Bronchus fibroblast of lung (primary cell): ENCODE results near the gene AGAP4.

- RAMPAGE, long total RNA = no peak
Observed at GRCh38 chr10:43689523-43689954, 40.9 kb upstream of the ZNF32 start.

DNA sequence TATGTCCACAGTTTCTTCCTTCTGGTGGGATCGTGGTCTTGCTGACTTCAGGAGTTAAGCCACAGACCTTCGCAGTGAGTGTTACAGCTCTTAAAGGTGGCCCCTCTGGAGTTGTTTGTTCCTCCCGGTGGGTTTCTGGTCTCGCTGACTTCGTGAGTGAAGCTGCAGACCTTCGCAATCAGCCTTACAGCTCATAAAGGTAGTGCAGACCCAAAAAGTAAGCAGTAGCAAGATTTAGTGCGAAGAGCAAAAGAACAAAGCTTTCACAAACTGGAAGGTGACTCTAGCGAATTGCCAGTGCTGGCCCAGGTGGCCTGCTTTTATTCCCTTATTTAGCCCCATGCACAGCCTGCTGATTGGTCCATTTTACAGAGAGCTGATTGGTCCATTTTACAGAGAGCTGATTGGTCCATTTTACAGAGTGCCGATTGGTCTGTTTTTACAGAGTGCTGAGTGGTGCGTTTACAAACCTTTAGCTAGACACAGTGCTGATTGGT lies 111.0 kb upstream of the ZNF32 start:
- RAMPAGE, long total RNA = no peak

- RAMPAGE, long total RNA = no peak
Observed at GRCh38 chr10:43863826-43864654, 215.4 kb upstream of the ZNF32 start.

- RAMPAGE, long total RNA = no peak
Observed at GRCh38 chr10:44878562-44879042, 32.5 kb upstream of the TMEM72 start.

- RAMPAGE, long total RNA = no peak
Observed at GRCh38 chr10:44935328-44936361, 24.0 kb upstream of the RASSF4 start.

- RAMPAGE, long total RNA = no peak
Observed at GRCh38 chr10:44940134-44940494, 19.5 kb upstream of the RASSF4 start.

DNA sequence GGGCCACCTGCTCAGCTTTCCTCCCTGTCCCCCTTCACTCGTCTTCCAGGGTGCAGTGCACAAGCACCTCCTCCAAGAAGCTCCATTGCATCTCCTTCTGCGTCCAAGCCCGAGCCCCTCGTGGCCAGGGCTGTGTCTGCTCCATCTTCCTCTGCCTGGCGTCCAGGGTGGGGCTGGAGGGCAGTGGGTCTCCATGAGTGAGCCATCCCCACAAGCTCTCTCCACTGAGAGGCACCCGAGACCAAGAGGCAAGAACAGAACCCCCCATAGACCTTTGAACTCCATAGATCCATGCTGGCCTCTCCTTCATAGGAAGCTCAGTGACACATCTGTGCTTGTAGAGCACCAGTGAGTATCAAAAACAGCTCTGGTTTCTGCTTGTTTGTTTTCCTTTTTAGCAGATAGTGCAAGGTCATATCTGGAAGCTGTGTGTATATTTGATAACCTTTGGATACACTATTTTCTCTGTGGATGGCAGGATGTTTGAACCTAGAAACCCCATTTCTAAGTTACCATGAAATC lies 2.0 kb upstream of the DEPP1 start:
- RAMPAGE, long total RNA = no peak

- RAMPAGE, long total RNA = no peak
Observed at GRCh38 chr10:44981219-44982041, 2.8 kb upstream of the DEPP1 start.

DNA sequence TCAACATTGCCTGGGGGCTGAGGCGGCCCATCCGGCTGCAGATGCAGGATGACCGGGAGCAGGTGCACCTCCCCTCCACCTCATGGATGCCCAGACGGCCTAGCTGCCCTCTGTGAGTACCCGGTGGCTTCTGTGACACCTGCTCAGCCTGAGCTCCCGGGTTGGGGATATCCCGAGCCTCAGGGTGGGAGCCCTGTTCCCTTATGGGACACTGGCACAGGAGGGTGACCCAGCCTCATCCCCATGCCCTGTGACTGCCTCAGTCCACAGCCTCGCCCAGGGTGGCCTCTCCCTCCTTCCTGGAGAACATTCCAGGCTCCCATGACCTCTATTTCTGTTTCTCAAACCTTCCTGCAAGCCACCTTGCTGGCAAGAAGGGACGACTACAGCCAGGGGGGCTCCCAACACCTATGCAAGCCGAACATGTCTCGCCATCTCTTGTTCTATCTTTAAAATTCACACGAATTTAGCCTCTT lies 4.0 kb upstream of the DEPP1 start:
- RAMPAGE, long total RNA = no peak

- RAMPAGE, long total RNA = no peak
Observed at GRCh38 chr10:44995797-44996803, 4.6 kb upstream of the ZNF22 start.

GRCh38 chr10:45653309-45653929 lies 19.2 kb downstream of the ZFAND4 start:
- RAMPAGE, long total RNA = no peak

DNA sequence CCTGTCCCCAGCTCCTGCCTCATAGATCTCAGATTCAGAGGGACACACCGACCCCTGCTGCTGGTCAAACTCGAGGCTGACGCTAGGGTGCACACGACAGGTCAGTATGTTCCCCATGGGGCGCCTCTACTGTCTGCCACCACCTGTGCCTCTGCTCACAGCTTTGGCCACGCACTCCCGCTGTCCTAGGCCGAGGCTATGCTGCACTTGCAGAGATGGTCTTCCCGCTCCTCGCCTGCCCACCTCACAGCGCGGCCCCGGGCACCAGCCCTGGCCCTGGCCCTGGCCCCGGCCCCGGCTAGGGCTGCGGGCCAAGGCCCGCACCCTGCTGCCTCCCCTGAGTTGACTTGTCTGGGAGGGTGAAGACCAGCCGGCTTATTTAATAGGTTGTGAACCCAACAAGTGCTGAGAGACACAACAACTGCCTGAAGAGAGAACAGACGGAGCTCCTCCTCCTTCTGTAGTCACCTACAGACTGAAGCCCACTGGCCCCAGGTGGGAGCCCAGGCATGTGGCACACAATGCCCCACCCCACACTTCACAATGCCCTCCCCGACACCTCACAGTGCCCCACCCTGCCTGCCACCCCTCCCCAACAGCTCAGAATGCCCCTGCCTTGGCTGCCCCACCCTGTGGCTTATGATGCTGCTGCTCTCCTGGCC lies at the start of gene AGAP4:
Gene AGAP4, minus strand, starts transcription at position 270 of the 662 bp plus-strand sequence.
- RAMPAGE, long total RNA = no peak

- RAMPAGE, long total RNA = no peak
Observed at GRCh38 chr10:45964232-45965070, 7.8 kb upstream of the TIMM23 start.

DNA sequence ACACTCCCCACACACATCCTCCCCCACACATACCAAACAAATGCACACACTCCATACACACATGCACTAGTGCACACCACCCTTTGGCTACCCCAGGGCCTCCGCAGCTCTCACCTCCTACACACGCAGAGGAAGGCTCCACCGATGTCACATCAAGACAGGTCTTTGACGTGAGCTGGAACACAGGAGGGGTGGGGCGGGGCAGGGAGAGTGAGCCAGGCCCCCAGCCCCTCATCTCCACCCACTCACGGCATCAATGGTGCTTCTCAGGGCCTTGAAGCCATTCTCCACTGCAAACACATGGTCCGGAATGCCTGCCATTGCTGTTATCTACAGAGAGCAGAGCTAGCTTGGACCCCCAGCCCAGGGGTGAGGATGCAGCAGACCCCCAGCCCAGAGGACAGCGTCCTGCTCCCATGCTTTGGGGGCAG lies 47.9 kb upstream of the MSMB start:
- RAMPAGE, long total RNA = no peak

- RAMPAGE, long total RNA = no peak
Observed at GRCh38 chr10:46282750-46283461, 3.9 kb upstream of the ANTXRL start.

DNA sequence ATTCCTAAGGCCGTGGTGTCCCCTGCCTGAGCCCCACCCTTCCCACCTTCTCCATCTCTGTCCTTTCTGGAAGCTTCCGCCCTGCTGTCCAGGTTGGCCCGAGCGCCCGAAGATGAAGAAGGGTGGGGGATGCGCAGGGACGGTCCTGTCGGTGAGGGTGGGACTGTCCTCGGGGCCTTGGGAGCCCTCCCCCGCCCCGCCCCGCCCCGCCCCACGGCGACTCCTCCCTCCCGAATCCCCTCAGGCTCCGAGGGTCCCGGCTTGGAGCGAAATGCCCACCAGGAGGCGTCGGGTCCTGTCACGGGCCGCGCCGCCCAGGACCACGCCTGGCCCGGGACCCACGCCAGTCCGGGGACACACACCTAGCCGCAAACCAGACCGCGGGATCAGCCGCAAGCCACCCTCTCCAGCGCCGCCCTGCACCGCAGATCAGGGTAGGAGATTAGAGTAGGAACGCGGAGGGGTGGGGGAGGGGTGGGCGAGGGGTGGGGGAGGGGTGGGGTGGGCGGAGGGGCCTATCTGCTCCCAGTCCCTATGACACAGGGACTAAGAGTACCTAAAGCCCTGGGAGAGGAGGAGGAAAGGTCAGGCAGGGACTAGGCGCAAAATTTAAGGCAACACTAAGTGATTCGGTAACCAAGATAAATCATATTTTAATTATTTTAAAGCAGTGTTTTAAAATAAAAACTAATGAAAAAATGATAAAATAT lies 15.2 kb downstream of the GPRIN2 start:
- RAMPAGE, long total RNA = no peak

DNA sequence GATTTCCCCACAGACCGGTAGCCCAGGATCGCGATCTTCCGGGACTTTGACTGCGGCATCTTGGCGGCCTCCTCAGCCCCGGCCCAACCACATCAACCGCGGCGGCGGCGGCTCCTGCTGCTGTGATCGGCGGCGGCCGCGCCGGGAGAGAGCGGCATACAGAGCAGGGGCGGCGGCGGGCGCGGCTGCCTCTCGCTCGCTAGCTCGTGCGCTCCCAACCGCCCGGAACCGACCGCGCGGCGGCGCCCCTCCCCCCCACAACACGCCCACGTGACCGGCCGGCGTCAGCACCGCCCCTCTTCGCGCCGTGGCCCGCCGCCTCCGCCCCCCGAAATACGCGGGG lies 56.5 kb downstream of the SYT15 start:
- RAMPAGE, long total RNA = no peak

DNA sequence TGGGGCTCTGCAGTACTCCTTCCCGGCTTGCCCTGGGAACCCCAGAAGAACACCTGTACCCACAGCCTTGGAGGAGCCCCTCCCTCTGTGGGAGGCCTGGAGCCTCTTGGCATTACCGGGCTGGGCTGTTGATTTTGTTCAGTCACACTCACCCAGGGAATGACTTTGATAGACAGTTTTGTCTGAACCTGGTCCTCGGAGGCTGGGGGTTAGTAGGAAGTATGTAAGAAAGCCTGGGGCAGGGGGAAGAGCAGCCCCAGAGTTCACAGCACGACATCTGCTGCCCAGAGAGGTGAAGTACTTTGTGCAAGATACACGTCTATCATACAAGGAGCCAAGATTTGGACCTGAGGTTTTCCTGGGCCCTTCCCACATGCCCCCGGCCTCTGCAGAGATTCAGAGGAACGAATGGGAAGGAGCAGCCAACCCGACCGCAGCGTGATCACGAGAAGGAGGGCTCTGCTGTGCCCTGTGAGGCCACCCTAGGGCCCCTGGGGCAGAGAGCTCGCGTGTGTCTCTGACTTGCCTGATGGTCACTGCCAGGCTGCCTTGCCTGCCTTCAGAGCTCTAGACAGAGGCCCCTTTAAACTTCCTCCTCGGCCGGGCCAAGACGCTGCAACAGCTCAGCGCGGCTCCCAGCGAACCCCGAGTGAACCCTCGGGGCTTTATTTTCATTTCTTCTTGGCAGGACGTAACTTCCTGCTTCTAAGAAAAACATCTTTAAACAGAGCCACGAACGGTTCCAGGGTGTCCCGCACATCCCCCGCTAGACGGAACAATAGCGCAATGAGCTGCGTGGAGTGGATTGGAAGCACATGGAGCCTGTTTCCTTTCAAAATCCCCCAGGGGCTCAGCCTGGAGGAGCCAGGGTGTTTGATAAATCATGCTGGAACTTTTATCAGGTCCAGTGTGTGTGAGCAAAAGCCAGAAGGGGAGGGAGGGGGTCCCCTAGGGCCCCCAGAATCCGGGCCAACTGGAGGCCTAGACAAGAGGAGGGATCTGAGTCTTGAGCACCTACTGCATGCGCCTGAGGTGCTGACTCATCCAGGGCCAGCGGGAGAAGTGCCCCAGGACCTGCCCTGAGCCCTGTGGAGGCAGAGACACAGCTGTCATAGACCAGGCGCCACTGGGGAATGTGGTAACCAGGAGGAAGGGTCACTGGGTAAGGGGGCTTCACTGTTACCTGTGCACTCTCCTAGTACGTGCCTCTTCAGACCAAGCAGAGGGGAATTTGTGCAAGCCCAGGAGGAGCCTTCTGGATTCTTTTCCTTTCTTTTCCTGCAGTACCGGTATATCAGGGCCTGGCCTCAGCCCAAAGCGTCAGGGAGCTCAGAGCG lies 134.2 kb upstream of the GDF10 start:
- RAMPAGE, long total RNA = no peak

GRCh38 chr10:47254849-47255572 lies 45.0 kb upstream of the GDF10 start:
- RAMPAGE, long total RNA = no peak

- RAMPAGE, long total RNA = no peak
Observed at GRCh38 chr10:47321988-47322244, 338 bp upstream of the GDF2 start.